ENCODE results near the gene SMC3.

DNA sequence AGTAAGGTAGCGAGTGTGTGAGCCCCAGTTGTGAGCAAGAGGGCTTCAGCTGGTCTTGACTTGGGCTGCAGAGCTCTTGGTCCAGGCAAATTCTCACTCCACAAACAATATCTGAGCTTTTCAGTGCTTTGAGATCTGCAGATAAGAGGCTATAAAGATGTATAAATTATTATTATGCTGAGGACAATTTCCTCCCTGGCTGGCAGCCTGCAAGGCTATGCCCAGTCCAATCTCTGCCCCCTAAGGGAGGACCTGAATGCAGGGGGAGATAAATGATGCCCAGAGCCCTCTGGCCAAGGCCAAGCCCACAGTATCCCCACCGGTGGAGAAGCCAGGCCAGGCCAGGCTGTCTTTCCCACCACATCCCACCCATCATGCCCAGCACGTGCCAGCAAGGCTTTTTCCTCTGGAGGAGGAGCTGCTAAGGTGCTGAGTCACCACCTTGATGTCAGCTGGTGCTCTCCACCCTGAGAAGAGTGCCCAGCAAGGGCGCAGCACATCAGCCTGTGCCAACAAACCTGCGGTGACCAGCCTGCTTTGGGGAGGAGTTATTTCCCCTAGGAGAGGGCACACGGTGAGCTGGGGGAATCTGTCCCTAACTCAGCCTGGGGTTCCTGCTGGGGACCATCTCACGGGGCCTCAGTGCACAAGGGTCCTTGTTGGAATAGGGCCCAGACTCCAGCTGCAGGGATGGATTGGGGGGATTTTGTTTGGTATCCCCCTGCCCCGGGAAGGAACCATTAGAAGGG lies 80.4 kb upstream of the DUSP5 start:
- PRO-cap: unidirectional peak, minus-strand start at position 95 of the sequence; unidirectional peak, plus-strand start at position 502 of the sequence
- RAMPAGE, long total RNA, 4 experiments: no peak in any of the 4 experiments

- PRO-cap: no peak
- RAMPAGE, long total RNA, 4 experiments: no peak in any of the 4 experiments
These were observed 67.0 kb upstream of the DUSP5 start for GRCh38 chr10:110430603-110431270.

DNA sequence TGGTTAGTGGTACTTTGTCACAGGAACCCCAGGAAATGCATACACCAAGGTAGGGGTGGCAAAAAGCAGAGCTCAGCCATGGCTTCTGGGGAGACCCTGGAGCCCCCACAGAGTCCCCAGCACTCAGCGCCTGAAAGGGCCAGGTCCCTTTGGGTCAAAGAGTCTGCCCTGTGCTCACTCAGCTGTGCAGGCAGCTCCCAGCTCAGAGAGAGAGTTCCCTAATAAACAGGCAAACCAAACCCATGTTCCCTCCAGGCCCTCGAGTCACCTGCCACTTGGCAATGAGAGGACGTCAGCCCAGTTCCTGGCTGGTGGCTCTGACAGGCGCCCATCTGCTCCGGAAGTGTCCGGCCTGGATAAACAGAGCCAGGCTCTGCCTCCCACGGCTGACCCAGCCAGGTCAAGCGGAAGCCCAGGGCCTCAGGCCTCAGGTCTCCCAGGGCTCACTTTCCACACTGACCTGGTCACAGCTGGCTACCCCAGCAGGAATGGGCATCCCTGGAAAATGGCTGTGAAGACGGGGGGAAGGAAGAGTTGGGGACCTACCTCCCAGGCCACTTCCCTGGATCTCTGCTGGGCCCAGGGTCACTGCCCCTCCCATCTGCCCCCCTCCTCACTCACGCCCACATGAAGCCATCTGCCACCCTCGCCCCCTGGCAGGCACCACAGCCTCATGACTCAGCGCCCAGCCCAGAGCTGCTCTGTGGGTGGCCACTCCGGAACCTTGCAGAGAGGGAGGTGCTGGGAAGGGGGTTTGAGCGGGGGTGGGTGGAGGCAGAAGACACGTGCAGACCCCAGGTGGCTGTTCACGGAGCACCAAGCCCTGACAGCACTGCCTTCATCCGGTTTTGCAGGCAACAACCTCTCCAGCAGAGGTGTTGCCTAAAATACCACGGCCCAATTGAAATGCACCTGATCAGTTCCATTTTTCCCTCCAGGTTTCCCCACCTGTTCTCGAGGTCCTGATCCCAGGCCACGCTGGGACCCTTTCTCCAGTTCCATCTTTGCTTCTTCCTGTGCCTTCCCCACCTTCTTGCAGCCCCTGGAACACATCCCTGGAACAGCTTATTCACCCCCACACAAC lies 37.4 kb upstream of the DUSP5 start:
- PRO-cap: no peak
- RAMPAGE, long total RNA, 4 experiments: no peak in any of the 4 experiments

GRCh38 chr10:110509793-110510730 lies 12.4 kb downstream of the DUSP5 start:
- PRO-cap: no peak
- RAMPAGE, long total RNA, 4 experiments: no peak in any of the 4 experiments

- PRO-cap: bidirectional peak, plus-strand start at chr10:110567695, minus-strand start at chr10:110567391; bidirectional peak, plus-strand start at chr10:110568060, minus-strand start at chr10:110567937; unidirectional peak, minus-strand start at chr10:110568325
- RAMPAGE, long total RNA, 4 experiments: start-site peak on the plus strand in 3 of 4 experiments, at chr10:110567672-110567740 at its widest, 21 to 71 reads per replicate
These were observed at the start of gene SMC3 for GRCh38 chr10:110567600-110568841. Gene SMC3 (plus strand): TSS chr10:110567695.

GRCh38 chr10:110578478-110578861 lies 11.0 kb downstream of the SMC3 start:
- PRO-cap: no peak
- RAMPAGE, long total RNA, 4 experiments: start-site peak on the plus strand in 1 of 4 experiments, at chr10:110578689-110578695 at its widest, 40 reads per replicate

GRCh38 chr10:110698339-110699060 lies 54.4 kb downstream of the RBM20 start:
- PRO-cap: no peak
- RAMPAGE, long total RNA, 4 experiments: no peak in any of the 4 experiments

DNA sequence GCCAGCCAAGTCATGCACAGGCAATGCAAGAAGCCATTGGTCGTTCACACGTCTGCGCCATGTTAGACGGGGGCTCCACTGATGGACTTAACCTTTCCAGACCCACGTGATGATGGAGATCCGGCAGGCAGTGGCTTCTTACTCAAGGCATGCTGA lies 54.8 kb downstream of the RBM20 start:
- PRO-cap: no peak
- RAMPAGE, long total RNA, 4 experiments: no peak in any of the 4 experiments

DNA sequence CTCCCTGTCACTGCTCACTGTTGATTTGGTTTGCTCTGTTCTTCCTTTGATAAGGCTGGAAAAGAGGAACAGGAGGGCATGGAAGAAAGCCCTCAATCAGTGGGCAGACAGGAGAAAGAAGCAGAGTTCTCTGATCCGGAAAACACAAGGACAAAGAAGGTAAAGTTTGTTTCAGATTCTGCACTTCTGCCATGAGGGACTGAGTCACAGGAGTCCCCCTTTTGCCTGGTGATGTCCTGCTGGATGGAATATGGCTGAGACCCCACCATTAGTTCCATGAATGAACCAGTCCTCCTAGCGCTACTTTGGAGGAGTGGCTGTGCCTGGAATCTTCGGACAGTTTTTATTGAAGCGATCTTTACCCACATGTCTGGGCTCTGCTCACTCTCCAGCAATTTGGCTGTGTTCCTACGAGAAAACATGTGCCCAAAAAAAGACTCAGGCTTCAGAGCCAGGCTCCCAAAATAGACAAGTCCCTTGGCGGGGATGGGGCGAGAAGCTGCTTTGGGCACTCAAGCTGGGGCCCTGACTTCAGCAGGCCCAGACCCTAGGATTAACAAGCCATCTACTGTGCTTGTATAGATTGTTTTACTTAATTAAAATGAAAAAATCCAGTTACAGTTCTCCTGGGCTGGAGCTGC lies 51.6 kb upstream of the PDCD4 start:
- PRO-cap: no peak
- RAMPAGE, long total RNA, 4 experiments: no peak in any of the 4 experiments

DNA sequence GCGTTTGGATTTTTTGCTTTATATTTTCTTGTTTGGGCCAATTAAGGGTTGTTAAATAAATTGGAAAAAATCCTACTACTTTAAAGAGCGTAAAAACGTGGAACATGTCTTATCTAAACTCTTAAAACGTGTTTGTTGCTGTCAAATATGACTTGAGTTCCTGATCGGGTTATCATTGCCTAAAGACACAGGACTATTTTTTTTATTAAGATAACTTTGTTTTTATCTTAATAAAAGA lies 1.8 kb downstream of the PDCD4 start:
- PRO-cap: no peak
- RAMPAGE, long total RNA, 4 experiments: no peak in any of the 4 experiments

DNA sequence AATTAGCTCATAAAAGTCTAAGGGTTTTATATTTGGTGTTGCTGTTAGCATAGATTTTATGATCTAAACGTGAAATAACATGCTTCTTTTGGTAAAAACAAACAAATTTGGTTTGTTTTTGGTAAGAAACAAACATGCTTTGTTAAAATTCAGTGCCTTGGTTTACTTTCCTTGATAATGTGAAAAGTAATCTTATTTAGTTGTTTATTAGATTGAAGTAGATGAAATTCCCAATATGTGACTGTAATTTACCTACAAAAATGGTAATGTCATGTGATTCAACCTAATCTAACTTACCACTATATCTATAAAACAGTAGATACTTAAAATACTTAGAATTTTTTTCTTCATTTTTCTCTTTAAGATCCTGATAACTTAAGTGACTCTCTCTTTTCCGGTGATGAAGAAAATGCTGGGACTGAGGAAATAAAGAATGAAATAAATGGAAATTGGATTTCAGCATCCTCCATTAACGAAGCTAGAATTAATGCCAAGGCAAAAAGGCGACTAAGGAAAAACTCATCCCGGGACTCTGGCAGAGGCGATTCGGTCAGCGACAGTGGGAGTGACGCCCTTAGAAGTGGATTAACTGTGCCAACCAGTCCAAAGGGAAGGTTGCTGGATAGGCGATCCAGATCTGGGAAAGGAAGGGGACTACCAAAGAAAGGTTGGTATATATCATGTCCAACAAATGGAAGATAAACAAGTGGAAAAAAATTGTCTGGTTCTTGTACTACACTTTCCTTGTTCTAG lies 9.3 kb downstream of the PDCD4 start:
- PRO-cap: no peak
- RAMPAGE, long total RNA, 4 experiments: start-site peak on the plus strand in 1 of 4 experiments, centred at positions 386 to 493 of the sequence, 88 to 218 reads per replicate

DNA sequence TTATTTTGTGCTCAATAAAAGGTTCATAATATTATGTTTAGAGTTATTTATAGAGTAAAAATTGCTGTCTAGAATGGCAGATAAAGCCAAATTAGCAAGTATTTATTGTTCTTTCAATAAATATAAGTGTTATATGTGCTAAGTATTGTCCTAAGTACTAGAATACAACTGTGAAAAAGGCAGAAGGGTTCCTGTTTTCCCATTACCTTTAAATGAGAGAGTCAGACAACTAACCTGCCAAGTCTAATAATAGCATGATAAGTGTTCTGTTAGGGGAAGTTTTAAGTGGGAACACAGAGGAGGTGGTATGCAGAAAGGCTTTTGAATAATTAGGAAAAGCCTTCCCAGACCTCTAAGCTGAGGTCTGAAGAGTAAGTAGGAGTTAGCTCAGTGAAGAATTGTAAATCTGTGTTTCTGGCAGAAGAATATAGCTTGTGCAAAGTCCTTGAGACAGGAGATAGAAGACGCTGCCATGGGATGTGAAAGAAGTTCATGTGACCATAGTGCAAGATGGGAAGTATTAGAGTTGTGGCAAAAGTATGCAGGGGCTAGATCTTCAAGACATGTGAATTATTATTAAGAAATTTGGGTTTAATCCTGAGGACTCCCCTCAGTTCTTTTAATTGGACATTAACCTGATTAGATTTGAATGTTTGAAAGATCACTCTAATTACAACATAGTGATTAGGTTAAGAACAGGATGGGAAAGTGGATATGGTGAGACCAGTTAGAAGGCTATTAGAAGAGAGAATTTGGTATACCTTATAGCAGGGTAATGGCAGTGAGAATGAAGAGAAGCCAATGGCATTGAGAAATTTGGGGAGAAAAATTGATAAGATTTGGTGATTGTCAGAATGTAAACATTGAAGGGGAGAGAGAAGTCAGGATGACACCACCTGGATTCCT lies 12.6 kb downstream of the SHOC2 start:
- PRO-cap: no peak
- RAMPAGE, long total RNA, 4 experiments: no peak in any of the 4 experiments

DNA sequence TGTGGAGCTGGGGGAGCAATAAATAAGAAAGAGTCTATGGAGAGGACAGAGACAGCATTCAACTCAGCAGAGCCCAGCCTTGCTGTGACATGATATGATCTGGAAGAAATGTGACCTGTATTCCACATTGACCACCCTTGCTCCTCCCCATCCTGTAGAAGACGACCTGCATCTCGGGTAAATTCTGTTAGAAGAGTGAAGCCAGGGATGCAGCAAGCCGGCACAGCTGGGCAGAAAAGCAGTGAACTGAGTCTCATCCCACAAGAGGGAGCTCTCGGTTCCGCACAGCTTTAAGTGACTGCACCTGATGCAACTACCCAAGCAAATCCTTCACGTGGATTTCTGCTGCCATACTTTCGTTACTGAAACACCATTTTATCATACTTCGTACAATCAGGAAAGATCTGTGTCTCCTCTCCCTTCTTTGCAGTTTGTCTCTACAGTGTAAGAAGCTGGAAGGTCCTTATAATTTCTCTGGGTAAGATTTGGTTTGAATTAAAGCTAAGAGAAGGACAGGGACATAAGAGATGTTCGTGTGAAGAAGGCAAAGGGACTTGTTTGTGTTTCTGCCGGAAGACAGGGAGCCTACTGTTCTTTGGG lies 427.1 kb downstream of the GPAM start:
- PRO-cap: no peak
- RAMPAGE, long total RNA, 4 experiments: no peak in any of the 4 experiments

- PRO-cap: no peak
- RAMPAGE, long total RNA, 4 experiments: no peak in any of the 4 experiments
These were observed 15.4 kb downstream of the GPAM start for GRCh38 chr10:112168133-112168678.

- PRO-cap: no peak
- RAMPAGE, long total RNA, 4 experiments: no peak in any of the 4 experiments
These were observed 43.8 kb upstream of the GPAM start for GRCh38 chr10:112227122-112228095.

- PRO-cap: no peak
- RAMPAGE, long total RNA, 4 experiments: no peak in any of the 4 experiments
These were observed 41.2 kb upstream of the TECTB start for GRCh38 chr10:112241988-112242317.

DNA sequence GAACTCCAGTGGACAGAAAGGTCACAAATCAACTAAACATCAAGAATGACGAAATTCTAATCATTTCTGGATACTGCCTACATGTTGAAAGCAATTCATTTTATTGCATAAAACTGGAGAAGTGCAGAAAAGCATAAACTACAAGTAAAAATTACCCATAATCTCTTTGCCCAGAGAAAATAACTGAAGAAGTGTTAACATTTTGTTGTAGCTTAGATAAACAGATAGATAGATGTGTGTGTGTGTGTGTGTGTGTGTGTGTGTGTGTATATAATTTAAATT lies 17.2 kb upstream of the TECTB start:
- PRO-cap: no peak
- RAMPAGE, long total RNA, 4 experiments: no peak in any of the 4 experiments

GRCh38 chr10:112275445-112276372 lies 7.5 kb upstream of the TECTB start:
- PRO-cap: no peak
- RAMPAGE, long total RNA, 4 experiments: no peak in any of the 4 experiments

GRCh38 chr10:112360516-112361259 lies 13.2 kb upstream of the ACSL5 start:
- PRO-cap: bidirectional peak, plus-strand start at chr10:112361099, minus-strand start at chr10:112361063; bidirectional peak, plus-strand start at chr10:112361155, minus-strand start at chr10:112361158
- RAMPAGE, long total RNA, 4 experiments: no peak in any of the 4 experiments

- PRO-cap: no peak
- RAMPAGE, long total RNA, 4 experiments: no peak in any of the 4 experiments
These were observed 2.5 kb downstream of the ACSL5 start for GRCh38 chr10:112376531-112376727.